ENCODE measurements around a stretch of chr1.

- PRO-cap, result no peak
- RAMPAGE, long total RNA, result start-site peak on the plus strand at chr1:193457239-193457248, 8 reads
Measured at GRCh38 chr1:193456971-193457385, 270.6 kb upstream of the B3GALT2 start.

GRCh38 chr1:194069630-194069995, 883.2 kb upstream of the B3GALT2 start:
- PRO-cap, result no peak
- RAMPAGE, long total RNA, result no peak

GRCh38 chr1:194823001-194823394, 1636.6 kb upstream of the B3GALT2 start:
- PRO-cap, result no peak
- RAMPAGE, long total RNA, result no peak

DNA sequence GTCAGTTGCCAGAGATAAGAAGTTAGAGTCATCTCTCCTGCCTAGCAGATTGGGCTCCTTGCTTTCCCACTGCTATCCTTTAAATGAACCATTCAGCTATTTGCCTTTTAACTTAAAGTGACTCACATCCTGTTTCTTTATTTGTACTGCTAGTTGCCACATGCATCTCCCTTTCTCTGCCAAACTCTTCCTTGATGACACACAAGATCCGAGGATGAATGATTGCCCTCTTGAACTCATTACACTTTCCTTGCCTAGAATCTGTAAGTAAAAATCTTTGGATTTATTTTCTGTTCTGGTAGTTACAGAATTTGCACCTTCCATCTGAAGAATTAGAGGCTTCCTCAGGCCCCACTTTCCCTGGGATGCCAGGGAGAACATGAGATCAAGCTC, 427.0 kb downstream of the KCNT2 start:
- PRO-cap, result no peak
- RAMPAGE, long total RNA, result no peak

DNA sequence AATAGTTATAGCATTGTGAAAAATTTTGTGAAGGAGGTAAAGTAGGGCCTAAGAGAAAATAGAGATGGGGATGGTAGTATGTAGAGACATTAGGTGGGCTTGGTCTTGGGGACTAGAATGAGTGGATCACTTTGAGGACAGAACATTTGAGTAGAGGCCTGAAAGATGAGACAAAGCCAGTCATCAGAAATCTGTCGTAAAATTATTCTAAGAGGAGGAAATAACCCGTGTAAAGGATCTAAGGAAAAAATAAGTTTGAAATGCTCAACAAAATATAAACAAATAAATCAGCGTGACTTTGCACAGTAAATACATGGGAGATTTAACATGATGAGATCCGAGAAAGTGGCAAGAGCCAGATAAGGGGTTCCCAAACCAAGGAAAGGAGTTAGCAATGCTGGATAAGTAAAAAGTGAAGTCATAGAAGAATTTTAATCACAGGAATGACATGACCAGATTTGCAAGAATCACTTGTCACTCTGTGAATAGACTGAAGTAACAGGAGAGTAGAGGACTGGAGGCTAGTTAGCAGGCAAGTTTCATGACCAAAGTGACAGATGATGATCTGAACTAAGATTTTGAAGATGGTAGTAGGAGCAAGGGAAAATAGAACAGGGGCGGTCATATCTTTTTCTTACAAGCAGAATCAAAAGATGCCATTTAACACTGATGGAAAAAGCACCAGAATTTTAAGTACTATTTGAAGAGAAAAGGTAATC, 8.3 kb downstream of the CFH start:
- PRO-cap, result no peak
- RAMPAGE, long total RNA, result no peak

DNA sequence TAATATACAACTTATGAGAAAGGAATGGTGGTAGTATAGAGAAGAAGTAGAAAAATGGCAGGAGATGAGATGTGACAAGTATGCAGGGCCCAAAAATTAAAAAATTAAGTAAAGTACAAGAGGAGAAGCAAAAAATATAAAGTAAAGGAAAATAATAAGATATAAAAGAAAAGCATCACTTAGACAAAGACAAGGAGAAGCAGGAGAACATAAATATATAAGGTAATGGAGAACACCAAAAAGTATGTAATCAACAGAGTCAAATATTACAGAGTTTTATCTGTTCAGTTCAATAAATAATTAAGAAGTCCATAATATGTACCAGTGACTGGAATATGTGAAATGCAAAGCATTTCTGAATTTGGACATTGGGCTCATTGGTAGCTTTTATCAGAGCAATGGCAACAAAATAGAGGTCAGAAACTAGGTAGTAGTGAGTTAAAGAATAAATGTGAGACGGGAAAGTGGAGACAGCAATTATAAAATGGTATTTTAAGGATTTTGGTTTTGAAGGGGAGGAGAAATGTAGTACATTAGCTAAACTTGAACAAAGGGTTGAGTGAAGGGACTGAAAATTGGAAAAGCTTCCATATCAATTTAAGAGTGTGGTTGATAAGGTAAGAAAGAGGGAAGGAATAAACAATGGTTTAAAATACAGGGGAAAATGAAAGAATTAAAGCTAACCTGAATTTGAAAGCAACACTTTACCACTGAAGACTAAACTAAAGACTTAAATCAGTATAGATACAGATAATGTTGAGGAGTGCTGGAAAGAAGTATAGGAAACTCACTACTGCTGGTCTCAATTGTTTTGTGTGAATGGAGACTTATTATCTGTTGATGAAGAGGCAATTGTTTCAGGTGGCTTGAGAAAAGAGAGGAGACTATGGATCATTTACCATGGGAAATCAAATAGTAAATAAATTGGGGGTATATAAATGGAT, 31.4 kb downstream of the CFH start:
- PRO-cap, result no peak
- RAMPAGE, long total RNA, result no peak

DNA sequence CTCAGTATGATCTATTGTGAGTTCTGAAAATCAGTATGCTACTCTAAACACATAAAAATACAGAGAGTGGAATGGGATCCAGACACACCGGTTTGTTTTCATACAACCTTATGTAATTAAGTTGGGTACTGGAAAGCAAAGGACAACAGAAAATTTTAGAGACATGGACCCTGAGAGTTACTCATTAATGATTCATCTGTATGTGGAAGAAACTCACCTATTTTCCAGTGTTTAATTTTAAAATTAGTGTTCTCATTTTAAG, 906 bp upstream of the CFHR3 start:
- PRO-cap, result no peak
- RAMPAGE, long total RNA, result no peak

DNA sequence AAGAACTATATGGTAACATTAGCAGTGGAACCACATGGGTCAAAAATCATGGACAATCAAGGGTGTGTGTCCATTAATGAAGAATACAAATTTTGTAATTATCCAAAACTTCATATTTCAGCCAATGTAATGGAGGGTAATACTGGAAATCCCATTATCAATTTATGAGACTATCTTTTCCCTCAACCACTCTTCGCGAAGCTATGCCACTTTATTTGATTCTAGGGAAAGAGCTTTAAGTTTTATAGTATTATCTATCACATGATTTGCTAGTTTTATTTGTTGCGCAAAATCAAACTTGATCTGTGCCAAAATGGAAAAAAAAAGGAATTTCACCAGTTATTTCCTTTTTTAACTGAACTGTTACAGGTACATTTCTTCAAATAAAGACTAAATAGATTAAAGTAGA, 1.1 kb downstream of the CFHR3 start:
- PRO-cap, result no peak
- RAMPAGE, long total RNA, result no peak

DNA sequence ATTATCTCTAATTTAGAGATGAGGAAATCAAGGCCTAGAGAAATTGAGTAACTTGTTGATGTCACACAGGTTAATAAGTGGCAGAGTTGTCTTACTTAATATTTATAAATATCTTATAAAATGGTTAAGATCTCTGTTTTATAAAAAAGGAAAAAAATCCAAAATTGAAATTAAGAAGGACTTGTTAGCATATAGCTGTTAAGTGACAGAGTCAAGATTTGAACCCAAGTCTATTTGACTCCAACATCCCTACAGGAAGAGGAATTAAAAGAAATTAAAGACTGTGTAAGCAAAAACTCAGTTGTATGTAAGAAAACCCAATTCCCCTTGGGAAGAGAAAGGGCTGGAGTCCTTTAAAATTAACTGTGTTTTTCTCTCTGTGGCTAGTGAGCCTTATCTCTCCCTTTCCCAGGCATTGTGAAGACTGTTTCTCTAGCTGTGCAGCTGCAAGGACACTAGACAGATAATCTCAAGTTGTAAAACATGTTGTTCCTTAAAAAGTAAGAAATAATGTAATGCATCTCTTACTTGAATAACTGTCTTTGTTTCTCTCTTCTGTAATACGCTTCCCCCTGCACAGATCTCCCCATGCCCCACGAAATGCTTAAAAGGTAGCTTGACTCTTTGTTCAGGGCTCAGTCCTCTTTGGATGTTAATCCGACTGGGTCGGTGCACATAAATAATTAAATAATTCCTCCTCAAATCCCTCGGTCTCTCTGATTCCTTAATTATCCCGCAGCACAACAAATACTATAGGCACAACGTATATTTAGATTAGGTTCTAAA, 29.9 kb upstream of the F13B start:
- PRO-cap, result no peak
- RAMPAGE, long total RNA, result no peak

GRCh38 chr1:197178928-197179405, 22.1 kb downstream of the ZBTB41 start:
- PRO-cap, result no peak
- RAMPAGE, long total RNA, result no peak

DNA sequence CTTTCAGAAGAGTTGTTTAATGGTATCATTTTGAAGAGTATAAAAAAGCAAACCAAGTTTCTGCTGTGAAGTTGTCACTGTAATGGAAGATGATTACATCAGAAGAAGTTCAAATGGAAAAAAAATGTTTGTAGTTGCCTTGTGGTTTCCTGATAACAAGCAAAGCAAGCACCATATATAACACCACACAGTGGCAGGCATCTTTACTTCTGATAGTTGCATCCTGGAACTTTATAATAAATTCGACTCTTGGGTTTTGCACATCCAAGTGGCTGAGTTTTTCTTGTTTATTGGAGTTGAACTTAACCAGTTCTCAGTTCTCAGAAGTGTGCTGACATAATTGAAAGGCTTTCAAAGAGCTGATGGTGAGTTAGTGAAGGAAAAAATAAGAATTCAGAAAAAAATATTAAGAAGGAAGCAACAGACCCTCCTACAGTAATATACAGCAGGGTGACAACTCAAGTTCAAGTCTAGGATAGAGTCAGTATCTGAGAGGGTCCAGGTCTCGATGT, 123.4 kb downstream of the CRB1 start:
- PRO-cap, result no peak
- RAMPAGE, long total RNA, result no peak

DNA sequence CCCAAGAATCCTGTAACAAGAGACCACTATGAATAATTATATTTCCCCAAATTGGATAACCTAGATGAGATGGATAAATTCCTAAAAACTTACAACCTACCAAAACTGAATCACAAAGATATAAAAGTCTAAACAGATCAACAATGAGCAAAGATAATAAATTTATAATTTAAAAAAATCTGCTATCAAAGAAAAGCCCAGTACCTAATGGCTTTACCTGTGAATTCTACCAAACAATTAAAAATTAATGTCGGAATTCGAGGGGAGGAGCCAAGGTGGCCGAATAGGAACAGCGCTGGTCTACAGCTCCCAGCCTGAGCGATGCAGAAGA, 26.8 kb upstream of the DENND1B start:
- PRO-cap, result no peak
- RAMPAGE, long total RNA, result no peak

GRCh38 chr1:197994802-197995446, 77.8 kb downstream of the LHX9 start:
- PRO-cap, result no peak
- RAMPAGE, long total RNA, result no peak

DNA sequence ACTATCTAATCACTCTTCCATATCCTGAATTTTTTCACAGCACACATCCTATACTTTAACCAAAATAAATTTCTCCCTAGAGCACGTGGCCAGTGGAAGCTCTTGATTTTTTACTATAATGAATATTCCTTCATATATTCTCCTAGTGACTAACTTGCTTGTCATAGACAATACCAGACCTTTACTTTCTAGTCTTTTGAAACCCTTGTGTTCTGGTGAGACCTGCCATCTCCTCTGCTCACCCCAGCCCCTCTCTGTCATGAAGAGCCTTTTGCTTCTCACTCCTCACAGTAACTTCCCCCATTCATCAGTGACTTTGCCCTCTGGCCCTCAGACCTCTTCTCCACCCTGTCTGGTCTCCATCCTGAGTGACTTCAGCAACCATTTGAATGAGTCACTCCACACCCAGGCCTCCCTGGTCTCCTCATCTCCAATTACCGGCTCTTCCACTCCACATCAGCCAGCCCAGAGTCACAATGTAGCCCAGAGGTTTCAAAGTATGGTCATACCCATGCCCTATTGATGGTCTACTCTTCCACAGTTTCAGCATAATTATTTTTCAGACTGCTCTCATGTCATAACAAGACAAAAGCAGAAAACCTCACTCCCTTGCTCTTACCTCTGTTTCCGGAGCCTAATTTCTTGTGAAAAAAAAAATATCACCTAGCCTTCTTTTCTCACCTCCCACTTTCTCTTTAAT, 35.8 kb upstream of the NEK7 start:
- PRO-cap, result no peak
- RAMPAGE, long total RNA, result no peak

DNA sequence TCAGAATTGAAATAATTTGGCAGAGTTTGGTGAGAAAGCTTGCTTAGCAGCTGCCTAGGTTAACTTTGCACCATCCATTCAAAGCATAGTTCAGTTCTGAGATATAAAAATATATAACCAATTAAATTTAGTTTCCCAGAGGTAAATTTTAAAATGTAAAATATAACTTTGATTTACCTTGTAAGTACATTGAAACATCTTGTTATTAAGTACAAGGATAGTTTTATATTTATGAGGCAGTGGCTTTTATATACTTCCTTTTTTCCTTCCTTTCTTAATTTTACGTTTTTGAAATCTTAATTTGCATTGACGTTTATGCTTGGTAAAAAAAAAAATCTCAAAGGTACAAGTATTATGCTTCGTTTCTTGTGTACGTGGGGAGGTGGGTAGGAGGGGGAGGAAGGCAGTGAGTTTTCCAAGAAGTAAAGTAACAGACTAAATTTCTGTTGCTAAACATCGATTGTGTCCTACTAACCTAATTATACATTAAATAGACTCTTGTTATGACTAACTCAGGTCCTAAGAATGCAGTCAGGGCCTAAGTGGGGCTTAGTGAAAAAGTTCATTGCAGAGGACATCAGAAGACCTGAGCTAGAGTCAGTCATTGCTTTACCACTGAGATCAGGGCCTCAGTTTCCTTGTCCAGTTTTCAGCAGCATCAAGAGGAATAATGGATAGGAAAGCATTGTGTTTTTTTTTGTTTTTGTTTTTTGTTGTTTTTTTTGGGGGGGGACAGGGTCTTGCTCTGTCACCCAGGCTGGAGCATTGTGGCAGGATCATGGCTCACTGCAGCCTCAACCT, 17.4 kb downstream of the NEK7 start:
- PRO-cap, result no peak
- RAMPAGE, long total RNA, result no peak

DNA sequence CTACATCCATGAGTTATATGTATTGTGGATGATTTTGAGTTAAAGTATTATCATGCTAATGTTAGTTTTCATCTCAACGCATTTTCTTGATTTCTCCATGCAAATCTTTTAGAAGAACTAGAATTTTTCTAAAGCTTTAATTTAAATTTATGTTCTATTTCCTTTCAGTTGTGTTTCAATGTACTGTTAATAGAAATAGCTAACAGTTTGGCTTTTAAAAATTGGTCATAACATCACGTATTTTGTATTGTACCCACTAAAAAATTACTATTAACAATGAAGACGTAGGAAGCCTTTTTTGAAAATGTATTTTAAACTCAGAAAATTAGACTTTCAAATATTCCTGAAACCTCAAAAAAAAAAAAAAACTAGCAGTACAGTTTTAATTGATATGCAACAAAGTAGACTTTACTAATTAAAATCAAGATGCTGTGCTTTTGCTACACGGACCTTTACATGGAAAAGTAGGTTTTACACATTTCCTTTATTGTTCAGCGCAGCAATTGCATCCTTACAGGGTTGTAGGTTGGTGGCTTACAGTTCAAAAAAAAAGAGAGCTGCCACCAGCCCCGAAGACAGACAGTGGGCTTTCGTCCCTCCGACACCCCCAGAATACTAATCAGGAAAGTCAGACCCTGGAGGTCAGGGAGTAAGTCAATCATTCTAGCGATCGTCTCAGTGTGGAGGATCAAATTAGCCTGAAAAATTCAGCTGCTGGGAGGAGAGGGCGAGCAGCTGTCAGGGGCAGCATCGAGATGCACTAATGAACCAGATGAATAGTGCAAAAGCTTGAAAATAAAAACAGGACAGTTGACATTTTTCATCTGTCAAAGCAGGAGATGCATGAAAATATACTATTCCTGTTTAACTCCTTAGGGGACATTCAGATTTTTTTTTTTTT, 138.2 kb downstream of the NEK7 start:
- PRO-cap, result no peak
- RAMPAGE, long total RNA, result no peak

- PRO-cap, result no peak
- RAMPAGE, long total RNA, result no peak
Measured at GRCh38 chr1:198519548-198520416, 20.7 kb downstream of the ATP6V1G3 start.

DNA sequence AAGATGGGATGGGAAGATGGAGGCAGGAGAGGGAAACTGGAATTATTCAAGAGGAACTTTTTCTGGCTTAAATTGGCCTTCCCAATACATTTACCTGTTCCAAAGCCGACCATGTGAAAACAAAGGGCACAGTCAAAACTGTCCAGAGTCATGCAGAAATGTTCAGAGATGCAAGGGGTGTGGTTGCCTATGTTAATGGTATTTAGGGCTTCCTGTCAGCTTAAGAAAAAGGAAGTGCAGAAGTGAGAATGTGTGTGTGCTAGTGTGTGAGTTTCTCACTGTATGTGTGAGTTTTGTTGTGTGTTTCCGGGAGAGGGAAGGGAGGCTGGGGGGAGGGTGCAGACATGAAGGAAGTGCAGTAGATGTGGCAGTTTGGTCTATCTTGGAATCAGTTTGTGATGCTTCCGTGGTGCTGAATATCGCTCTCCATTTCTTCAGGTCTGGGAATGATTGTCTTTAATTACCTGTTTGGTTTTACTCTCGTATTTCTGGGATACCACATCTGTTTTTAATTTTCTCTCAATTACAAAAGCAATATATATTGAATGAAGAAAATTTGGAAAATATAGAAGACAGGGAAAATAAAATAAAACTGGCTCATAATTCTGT, 16.5 kb upstream of the ATP6V1G3 start:
- PRO-cap, result no peak
- RAMPAGE, long total RNA, result no peak

- PRO-cap, result no peak
- RAMPAGE, long total RNA, result no peak
Measured at GRCh38 chr1:198657383-198658185, 18.7 kb downstream of the PTPRC start.

DNA sequence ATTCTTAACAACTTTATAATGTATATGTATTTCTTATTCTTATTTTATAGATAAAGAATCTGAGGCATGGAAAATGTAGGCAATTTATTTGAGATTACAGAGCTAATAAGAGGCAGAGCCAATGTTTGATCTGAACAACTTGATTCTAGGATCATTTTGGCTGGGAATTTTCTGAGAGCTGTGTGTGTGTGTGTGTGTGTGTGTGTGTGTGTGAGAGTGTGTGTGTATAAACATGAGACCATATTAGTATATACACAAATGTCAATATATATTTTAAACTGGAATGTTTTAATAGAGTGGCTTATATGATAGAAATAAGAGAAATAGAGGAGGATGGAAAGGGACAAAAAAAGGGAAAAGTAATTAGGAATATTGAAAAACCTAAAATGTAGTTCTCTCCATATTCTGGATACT, 23.4 kb downstream of the PTPRC start:
- PRO-cap, result no peak
- RAMPAGE, long total RNA, result no peak